Karpas-422 (cell line): ENCODE data around the genes GLRX5 and ATG2B.

- PRO-cap, result bidirectional peak, plus-strand start at chr14:95495719, minus-strand start at chr14:95495718
- RAMPAGE, long total RNA, result no peak
Observed at GRCh38 chr14:95495490-95496069, 20.9 kb downstream of the SYNE3 start.

- PRO-cap, result no peak
- RAMPAGE, long total RNA, result no peak
Observed at GRCh38 chr14:95507243-95507667, 9.2 kb downstream of the SYNE3 start.

DNA sequence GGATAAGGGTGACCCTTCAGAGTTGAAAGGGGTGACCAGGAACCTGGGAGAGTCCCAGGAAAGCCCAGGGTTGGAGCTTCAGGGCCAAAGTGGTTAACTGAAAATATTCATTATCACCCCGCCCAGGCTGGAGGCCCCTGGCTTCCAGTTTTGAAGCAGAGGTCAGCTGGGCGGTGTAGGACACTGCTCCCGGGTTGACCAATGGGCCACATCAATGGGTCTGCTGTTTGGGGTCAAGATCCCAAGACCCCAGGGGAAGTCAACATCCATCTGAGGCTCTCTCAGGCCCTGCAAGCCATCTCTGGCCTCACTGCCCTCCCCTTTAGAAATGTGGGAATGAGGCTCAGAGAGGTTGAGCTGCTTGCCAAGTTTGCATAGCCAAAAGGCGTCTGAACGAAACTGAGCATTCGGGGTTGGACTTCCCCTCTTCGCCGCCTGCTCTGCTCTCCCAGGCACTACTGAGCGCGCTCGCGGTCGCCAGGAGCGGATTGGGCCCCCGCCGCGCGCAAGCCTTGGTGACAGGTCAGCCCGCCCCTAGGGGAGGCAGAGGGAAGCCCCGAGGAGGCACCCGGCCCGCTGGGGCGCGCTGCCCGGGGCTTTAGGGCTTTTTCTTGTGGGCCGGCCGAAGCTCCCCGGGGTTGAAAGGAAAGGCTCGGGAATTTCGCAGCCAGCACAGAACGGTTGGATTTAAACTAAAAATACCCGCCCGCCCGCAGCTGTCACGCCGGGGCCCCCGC is 583 bp downstream of the SYNE3 start:
- PRO-cap, result no peak
- RAMPAGE, long total RNA, result no peak

- PRO-cap, result unidirectional peak, minus-strand start at chr14:95534569; bidirectional peak, plus-strand start at chr14:95535050, minus-strand start at chr14:95534737
- RAMPAGE, long total RNA, result no peak
Observed at GRCh38 chr14:95534170-95534890, 520 bp upstream of the GLRX5 start.

DNA sequence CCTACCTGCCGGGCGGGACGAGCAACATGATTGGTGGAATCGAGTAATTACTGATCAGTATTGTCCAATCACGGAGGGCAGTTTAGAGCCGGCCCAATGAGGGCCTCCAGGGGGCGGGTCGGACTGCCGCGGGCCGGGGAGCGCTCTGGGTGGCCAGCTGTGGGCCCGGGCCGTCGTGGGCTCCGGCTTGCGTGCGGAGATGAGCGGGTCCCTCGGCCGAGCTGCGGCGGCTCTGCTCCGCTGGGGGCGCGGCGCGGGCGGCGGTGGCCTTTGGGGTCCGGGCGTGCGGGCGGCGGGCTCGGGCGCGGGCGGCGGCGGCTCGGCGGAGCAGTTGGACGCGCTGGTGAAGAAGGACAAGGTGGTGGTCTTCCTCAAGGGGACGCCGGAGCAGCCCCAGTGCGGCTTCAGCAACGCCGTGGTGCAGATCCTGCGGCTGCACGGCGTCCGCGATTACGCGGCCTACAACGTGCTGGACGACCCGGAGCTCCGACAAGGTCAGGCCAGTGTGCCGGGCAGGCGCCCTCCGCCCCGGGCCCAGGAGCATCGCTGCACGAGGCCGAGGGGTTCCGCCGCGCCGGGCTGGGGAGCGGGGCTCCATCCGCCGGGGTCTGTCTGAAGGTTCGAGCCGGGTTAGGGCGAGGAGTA is at the start of gene GLRX5:
GLRX5 (plus strand) TSS at position 160 of the 645 bp plus-strand sequence.
- PRO-cap, result bidirectional peak, plus-strand start at position 160 of the sequence, minus-strand start outside the sequence
- RAMPAGE, long total RNA, result no peak

GRCh38 chr14:95667176-95667691 is 19.0 kb upstream of the TCL1B start:
- PRO-cap, result no peak
- RAMPAGE, long total RNA, result no peak

GRCh38 chr14:95697767-95698329 is 11.6 kb downstream of the TCL1B start:
- PRO-cap, result no peak
- RAMPAGE, long total RNA, result no peak

DNA sequence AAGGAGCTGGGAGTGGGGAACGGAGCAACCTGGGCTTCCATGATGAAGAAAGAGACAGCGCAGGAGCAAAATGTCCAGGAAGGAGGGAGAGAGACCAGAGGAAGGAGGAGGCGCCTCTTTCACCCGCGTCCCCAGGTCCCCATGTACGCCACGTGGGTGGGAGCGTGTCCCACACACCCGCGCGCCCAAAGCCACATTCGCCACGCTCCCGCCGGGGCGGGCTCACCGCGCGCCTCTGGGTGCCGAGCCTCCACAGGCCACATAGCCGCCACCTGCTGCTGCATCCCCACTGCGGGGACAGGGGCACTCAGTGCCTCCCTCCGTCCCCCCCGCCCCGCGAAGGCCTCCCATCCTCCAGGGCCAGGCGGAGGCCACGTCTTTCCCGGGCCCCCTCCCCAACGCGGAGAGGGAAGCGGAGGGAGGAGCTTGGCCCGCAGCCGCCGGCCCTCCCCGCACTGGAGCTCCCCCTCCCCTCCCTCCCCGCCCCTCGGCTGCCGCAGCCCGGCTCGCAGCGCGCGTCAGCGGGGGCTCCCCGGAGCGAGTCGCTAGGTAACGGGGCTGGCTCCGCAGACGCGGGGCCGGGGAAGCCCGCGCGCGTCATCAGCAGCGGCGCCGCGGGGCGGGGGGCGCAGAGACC is 162.0 kb upstream of the TCL1A start:
- PRO-cap, result no peak
- RAMPAGE, long total RNA, result no peak

GRCh38 chr14:96100133-96100533 is 61.0 kb downstream of the C14orf132 start:
- PRO-cap, result no peak
- RAMPAGE, long total RNA, result no peak

GRCh38 chr14:96195621-96196136 is 9.0 kb upstream of the BDKRB2 start:
- PRO-cap, result no peak
- RAMPAGE, long total RNA, result no peak

DNA sequence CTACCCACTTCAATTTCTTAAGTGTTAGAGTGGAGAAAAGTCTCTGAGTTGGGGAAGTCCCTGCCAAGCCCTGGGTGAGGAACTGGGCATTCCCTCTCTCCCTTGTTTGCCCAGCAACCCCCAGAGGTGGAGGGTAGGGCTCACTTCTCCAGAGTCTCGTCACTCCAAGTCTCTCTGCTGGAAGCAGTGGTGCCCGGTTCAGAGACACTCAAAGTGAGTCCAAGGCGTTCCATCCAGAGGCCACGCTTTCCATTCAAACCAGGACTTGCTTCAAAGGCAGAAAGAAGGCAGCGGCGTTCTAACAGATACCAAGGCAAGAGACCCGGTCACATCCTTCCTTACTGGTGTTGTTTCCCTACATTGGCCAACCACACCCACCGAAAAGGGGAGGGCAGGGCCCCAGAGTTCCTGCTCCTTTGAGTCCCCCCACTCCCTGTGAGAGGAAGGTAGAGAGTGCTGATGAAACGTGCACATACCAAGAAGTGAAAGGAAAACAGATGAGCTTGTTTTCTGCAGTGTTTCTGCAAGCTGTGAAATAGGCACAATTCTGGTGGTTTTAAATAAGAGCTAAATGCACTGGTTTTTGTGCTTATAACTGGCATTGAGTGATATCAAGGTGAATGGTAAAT is 6.0 kb upstream of the BDKRB2 start:
- PRO-cap, result no peak
- RAMPAGE, long total RNA, result no peak

DNA sequence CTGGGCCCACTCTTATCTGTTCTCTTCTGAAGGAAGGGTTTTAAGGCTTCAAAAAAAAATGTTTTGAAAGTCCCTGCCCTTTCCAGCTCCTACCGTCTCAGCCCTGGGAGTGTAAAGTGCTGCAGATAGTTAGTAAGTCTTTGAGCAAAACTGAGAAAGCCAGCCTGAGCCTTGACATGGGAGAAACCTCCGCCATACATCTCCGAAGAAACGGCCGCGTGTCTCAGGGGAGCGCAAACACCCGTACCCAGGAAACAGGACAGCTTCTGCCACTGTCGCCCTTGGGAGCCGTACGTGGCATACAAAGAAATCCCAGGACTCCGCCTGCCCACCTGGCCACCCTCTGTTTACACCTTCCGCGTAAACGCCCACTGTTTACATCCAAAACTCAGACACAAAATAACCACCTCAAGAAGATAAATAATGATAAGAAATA is 541 bp upstream of the BDKRB2 start:
- PRO-cap, result no peak
- RAMPAGE, long total RNA, result no peak

DNA sequence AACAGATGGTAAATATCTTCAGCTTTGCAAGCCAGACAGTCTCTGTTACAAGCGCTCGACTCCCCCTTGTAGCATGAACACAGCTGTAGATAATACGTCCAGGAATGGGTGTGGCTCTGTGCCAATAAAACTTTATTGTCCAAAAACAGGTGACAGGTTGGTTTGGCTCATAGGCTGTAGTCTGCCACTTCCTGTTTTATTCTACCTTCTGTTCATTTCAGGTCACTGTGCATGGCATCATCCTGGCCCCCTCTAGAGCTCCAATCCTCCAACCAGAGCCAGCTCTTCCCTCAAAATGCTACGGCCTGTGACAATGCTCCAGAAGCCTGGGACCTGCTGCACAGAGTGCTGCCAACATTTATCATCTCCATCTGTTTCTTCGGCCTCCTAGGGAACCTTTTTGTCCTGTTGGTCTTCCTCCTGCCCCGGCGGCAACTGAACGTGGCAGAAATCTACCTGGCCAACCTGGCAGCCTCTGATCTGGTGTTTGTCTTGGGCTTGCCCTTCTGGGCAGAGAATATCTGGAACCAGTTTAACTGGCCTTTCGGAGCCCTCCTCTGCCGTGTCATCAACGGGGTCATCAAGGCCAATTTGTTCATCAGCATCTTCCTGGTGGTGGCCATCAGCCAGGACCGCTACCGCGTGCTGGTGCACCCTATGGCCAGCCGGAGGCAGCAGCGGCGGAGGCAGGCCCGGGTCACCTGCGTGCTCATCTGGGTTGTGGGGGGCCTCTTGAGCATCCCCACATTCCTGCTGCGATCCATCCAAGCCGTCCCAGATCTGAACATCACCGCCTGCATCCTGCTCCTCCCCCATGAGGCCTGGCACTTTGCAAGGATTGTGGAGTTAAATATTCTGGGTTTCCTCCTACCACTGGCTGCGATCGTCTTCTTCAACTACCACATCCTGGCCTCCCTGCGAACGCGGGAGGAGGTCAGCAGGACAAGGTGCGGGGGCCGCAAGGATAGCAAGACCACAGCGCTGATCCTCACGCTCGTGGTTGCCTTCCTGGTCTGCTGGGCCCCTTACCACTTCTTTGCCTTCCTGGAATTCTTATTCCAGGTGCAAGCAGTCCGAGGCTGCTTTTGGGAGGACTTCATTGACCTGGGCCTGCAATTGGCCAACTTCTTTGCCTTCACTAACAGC is 7.8 kb downstream of the BDKRB1 start:
- PRO-cap, result no peak
- RAMPAGE, long total RNA, result no peak

DNA sequence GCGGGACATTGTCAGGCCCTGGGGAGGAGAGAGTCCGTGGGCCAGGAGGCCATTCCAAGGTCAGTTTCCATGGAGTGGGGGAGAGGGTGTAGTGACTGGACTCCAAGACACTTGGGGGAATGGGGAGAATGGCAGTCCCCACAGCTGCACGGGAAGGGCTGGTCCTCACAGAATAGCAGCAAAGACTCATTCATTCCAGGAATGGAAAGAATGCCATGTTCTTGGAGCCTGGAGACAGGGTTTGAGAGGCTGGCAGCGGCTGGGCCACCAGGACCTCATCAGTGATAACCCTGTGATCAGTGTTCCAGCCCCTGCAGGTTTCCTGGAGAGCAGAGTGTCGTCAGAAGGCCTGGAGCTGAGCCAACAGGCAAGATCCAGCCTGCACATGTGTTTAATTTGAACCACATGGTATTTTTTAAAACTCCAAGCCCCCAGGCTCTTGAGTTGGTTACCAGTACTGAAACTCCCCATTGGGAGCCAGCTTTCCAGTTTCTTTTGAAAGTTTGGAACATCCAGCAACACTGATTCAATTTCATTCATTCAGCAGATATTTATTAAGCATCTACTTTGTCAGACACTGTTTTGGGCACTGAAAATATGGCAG is 11.3 kb downstream of the BDKRB1 start:
- PRO-cap, result no peak
- RAMPAGE, long total RNA, result no peak

DNA sequence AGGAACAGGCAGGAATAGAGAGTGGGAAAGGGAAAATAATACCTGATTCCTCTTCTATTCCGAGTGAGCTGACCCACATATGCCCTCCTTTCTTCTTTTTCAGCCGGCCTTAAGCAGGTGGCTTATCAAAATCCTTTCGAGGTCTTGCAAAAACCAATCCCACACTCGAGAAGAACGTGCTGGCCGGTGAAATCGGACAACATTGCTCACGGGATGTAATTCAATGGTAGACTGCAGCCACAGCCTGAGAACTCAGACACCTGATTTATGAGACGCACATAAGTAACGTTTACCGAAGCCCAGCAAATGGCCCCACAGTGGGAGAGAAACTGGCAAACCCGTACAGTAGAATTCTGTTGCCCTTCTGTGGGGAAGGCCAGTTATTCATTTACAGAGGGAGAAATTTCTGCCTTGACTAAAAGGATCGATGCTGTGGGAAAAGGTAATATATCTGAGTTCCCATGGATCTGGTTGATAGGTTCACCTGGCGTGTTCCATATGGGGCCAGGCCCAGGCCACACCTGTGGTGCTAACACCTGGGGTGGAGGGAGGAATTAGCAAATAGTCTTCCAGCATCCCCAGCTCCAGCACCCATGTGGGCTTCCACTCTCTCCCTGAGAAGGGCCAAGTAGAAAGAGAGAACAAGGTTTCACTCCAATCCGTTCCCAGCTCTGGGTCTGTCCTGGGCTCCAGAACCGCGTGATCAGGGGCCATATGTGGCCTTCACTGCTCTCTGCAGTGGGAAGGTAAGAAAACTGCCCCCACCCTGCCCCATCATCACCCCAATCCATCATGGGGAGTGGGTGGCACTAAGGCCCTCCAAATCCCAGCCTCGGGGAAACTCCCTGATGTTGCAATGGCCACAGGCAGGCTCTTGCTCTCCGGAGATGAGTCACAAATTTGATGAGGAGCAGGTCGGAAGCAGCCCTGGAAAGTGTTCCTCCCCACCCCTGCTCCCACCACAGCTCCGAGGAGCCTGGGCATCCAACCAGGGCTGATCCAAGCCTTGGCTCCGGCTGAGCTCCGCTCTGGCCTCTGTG is 12.6 kb downstream of the BDKRB1 start:
- PRO-cap, result no peak
- RAMPAGE, long total RNA, result no peak

DNA sequence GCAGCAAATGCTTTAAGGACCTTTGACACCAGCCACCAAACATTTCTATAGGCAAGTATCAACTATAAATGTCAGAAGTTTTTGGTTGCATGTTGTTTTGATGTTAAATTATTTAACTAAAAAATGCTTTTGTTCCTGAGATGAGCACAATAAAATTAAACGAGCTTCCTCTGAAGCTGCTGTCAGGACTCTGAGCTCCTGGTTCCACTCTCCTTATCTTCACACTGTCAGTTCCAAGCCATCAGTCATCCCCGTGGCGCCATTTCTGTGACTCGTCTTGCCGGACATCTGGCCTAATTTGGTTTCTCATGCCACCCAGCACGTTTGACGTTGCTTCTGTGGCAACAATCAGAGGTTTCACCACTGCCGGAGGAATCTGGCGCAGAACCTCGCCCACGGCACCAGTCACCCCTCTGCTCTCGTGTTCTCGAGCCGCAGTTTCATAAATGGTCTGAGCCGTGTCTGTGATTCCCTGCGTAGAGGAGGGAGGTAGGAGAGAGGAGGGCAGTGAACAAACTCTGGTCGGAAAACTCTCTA is 29.6 kb downstream of the BDKRB1 start:
- PRO-cap, result no peak
- RAMPAGE, long total RNA, result no peak

DNA sequence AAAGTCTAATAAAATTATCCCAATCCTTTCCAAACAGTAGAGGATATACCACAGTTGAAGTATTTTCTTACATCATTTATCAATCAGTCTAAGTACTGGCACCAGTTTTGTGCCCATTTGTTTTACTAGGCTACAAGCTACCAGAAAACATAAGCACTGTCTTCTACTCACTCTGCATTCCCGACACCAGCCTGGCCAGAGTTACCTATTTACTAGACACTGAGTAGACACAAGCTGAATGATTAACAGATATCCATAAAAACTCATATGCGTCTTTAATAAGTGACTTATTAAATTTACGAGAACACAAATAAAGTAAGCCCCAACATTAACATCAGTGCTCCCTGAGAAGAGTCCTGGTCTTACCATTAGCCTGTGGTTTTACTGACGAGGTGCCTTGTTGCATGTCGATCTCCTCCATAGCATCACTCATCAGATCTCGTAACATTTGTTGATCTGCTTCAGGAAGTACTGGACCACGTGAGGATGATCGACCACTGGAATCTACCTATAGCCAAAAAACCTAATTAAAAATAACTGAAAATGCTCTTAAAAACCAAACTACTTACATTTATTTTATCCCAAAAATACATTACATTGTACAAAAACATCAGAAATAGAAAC is 53.2 kb downstream of the BDKRB1 start:
- PRO-cap, result no peak
- RAMPAGE, long total RNA, result no peak

DNA sequence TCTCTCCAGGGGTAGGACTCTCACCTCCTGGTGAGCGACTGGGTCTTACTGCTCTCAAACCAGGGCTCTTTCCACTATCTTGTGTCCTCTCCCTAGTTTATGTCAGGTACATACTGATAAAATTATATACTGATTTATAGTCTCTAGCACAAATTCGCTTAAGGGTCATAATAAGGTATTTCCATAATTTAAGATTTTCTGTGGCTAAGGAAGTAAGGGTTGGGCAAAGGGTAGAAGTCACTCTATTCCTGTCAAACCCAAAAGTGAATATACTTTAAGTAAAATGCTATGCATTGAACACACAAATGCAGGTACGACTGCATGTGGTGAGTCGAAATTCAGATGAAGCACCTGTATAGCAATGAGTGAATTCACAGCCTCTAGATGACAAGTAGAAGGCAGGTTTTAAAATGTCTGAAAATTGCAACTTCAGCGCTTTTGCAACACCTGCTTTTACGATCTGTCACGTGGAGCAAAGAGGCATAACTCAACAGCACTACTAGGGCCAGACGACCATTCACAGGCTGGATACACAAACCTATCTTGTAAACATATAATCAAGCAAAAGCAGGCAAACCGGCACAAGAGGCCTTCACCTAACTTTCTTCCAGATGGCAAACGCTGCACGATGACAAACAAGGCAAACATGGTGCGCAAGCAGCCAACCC is 1.3 kb downstream of the ATG2B start:
- PRO-cap, result unidirectional peak, plus-strand start at position 512 of the sequence
- RAMPAGE, long total RNA, result no peak

DNA sequence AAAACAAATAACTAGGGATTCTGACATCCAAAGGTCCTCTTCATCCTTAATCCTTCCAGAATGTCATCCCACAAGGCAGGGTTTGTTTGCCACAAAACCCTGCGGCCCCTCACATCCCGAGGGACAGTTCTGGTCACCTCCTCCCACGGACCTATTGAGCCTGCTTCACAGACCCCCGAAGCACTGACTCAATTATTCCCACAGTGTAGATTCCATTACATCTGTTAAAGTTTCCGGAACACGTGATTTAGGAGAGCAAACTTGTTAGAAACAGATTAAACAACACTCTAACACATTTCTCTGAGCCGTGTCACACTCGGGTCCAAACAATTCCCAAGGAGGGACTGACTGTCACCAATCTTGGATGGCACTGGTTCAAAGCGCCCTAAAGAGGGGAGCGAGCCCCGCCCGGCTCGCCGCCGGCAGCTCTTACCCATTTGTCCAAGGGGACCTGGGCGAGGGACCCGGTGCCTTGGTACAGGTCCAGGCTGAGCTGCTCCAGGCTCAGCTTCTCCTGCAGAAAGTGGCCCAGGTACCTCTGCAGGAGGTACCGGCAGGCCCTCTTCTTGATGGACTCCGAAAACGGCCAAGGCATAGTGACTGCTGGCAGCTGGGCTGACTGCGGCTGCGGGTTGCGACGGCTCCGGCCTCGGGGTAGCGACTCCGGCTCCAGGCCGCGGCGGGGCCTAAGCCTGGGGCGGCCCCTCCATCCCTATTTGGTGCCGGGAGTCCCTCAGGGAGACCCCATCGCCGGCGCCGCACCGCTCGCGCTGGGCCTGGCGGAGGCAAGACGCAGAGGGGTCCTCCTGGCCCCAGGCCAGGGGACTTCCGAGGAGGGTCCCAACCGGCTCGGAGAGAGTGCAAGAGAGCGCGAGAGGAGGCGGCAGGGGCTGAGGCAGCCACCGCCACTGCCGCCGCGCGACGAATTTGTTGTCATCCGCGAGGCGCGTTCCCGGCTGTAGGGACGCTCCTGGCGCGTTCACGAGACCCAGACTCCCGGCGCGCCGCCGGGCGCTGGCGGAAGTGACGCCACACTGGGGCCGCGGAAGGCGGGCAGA is at the start of gene ATG2B:
ATG2B (minus strand) TSS at position 960 of the 1,058 bp plus-strand sequence.
- PRO-cap, result bidirectional peak, plus-strand start outside the sequence, minus-strand start at position 929 of the sequence
- RAMPAGE, long total RNA, result no peak

DNA sequence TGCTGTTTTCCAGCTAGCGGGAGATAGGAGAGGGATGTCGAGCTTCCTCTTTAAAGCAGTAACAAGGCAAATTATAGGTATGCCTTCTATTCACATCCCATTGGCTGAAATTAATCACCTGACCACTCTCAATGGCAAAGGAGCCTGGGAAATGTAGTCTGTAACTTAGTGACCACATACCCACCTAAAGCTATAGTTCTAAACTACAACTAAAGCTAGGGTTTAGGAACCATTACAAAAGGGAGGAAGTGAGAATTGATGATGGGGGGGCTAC is 34.5 kb upstream of the VRK1 start:
- PRO-cap, result no peak
- RAMPAGE, long total RNA, result no peak